GM12892 (cell line): ENCODE data around the genes SPOCD1 and KHDRBS1.

GRCh38 chr1:31760319-31761607, 3.4 kb downstream of the ADGRB2 start:
- RRBS: under 1% methylated on average over 18 of the region's 64 CpGs

GRCh38 chr1:31815749-31816196, at the start of gene SPOCD1:
Gene SPOCD1 (minus strand): TSS chr1:31816022.
- RRBS: no CpG with 5 or more reads among the region's 19 CpGs

GRCh38 chr1:31830653-31831106, 14.9 kb upstream of the SPOCD1 start:
- RRBS: no CpG with 5 or more reads among the region's 8 CpGs

- RRBS: no CpG with 5 or more reads among the region's 7 CpGs
Measured at GRCh38 chr1:31908208-31909220, 29.7 kb downstream of the PTP4A2 start.

DNA sequence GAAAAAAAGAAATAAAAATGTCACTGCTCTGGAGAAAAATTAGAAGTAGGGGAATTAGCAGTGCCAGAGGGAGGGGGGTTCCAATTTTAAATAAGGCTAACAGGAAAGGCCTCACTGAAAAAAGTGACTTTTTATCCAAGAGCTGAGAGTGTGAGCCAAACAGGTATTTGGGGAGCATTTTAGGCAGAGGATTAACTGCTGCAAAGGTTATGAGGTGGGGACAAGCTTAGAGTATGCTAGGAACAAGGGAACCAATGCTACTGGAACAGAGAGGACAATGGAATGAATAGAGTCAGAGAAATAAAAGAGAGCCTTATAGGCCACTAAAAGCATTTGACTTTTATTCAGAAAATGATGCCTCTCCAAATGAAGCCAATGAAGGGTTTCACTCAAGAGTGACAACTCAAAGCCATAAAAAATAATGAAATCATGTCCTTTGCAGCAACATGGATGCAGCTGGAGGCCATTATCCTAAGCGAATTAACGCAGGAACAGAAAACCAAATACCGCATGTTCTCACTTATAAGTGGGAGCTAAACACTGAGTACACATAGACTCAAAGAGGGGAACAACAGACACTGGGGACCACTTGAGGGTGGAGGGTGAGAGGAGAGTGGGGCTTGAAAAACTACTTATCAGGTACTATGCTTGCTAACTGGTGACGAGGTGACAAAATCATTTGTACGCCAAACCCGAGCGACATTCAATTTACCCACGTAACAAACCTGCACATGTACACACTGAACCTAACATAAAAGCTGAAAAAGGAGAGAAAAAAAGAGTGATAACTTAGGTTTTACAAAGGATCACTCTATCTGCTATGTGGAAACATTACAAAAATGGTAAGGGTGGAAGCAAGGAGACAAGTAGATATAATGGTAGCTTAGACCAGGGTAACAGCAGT, 11.2 kb downstream of the PTP4A2 start:
- RRBS: no CpG with 5 or more reads among the region's 8 CpGs

- RRBS: no CpG with 5 or more reads among the region's 6 CpGs
Measured at GRCh38 chr1:31954583-31955280, 16.6 kb upstream of the PTP4A2 start.

- RRBS: no CpG with 5 or more reads among the region's 73 CpGs
Measured at GRCh38 chr1:32013087-32013976, at the start of gene KHDRBS1. Gene KHDRBS1 (plus strand): TSS chr1:32013868.

DNA sequence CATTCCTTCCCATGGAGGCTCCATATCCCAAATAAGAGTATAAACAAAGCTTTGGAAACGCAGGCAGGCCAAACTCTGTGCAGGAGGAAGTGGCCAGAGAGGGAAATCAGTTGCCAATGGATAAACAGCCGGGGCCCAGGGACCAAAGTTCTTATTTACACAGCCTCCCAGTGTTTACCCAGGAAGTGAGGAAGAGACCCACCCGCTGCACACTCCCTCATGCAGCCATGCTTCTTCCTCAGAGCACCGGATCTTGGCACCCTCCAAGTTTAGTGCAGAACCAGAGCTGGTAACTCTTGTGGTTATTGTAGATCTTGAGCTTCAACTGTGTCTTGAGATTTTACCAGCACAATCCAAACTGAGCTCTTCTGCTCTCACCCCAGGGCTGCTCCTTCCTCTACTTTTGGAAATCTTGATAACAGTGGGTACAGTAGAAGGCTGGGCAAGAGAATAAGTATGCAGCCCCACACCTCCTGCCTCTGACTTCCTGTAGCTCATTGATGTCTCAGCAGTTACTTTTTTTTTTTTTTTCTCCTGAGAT, 14.2 kb downstream of the MARCKSL1 start:
- RRBS: no CpG with 5 or more reads among the region's 4 CpGs

GRCh38 chr1:32365680-32366409, 3.5 kb downstream of the TSSK3 start:
- RRBS: no CpG with 5 or more reads among the region's 9 CpGs

DNA sequence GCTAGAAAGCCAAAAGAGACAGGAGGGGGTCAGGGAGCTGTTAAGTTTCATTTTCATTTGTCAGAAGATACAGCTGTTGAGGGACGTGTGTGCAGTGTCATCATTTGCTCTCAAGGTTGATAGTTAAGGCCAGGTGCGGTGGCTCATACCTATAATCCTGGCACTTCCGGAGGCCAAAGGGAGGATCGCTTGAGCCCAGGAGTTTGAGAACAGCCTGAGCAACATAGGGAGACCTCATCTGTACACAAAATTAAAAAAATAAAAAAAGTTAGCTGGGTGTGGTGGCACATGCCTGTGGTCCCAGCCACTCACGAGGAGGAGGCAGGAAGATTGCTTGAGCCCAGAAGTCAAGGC, 22.7 kb downstream of the ZBTB8OS start:
- RRBS: no CpG with 5 or more reads among the region's 5 CpGs

DNA sequence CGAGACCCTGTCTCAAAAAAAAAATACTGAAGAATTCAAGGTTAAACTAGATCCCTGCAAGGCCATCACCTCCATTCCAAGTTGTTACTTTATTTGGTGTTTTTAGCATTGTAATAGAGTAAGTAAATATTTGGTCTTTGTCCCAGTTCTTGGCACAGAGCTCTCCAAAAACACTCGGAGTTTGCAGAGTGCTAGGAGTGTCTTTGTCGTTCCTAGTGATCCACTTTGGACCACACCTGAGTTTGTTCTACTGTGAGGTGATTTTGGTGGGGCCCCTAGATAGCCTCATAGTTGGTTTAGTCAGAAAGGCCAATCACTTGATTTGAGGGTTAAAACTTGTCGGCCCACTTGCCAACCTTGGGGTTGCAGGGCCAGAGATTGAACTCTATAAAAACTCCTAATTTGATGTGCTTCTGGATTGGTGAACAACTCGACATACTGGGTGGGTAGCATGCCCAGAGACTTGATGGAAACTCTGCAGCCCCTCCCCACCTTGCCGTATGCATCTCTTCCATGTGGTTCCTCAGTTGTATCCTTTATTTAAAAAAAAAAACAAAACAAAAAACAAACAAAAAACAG, 25.6 kb downstream of the SYNC start:
- RRBS: no CpG with 5 or more reads among the region's 6 CpGs

DNA sequence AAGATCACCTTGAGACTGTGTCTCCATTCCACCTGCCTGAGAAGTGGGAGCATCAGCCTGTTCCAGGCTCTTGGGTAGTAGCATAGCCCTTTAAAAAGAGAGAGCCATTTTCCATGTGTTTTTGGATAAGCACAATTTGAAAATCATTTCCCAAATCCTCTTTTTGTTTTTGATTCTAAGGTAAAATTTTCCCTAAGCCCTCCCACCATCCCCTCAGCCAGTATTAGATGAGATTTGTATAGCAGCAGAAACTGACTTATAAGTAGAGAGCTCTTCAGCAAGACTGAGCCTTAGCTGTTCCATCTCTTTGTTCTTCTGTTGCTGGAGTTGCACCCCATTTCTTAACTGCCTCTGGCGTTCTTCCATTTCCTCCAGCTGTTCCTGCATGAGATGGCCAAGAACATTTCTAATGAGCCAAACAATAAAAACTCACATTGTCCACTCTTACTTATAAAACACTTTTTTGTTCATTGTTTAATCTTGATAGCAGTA, 18.5 kb downstream of the SYNC start:
- RRBS: no CpG with 5 or more reads among the region's 1 CpG

DNA sequence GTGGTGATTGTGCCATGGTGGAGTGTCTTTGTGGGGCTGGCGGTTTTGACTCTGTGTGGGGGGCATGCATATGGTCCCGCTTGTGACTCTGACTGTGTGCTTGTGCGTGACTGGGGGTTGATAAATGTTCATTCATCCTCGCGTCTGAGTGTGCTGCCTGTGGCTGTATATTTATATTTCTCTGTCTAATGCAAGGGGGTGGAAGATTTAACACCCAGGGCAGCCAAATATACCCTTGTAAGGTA, 1.2 kb upstream of the SYNC start:
- RRBS: no CpG with 5 or more reads among the region's 5 CpGs

GRCh38 chr1:32742217-32742914, 736 bp downstream of the KIAA1522 start:
- RRBS: no CpG with 5 or more reads among the region's 26 CpGs

DNA sequence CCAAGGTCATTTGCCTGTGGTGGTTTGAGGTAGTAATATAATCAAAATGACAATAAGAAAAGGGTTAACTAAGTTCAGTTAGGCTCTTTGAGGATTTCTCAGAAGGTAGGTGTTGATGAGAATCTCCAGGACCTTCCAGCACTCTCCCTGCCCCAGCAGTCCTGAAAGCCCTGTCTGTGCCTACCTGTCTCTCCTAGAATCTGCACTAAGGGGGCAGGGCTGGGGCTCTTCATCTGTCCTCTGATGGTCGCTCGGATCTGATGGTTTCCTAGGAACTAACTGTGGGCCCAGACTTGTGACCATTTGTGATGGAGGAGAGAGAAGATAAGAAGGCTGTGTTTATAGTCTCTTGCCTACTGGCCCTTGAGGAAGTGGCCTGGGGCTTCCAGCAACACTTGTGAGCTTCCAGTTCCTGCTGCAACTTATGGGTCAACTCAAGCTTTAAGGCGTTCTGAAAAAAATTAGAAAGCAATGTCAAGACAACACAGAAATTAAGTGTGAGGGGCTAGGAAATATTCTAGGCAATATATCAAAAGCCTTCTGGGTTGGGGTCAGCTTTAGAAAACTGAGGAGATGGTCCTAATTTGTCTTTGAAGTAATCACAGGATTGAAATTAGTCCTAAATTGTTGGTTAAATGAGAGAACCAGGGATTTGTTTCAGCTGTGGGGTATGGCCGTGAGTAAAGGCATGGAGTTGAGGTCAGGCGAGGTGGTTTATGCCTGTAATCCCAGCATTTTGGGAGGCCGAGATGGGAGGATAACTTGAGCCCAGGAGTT, 14.2 kb downstream of the KIAA1522 start:
- RRBS: no CpG with 5 or more reads among the region's 6 CpGs

- RRBS: no CpG with 5 or more reads among the region's 9 CpGs
Measured at GRCh38 chr1:32757983-32758583, 16.5 kb downstream of the KIAA1522 start.

DNA sequence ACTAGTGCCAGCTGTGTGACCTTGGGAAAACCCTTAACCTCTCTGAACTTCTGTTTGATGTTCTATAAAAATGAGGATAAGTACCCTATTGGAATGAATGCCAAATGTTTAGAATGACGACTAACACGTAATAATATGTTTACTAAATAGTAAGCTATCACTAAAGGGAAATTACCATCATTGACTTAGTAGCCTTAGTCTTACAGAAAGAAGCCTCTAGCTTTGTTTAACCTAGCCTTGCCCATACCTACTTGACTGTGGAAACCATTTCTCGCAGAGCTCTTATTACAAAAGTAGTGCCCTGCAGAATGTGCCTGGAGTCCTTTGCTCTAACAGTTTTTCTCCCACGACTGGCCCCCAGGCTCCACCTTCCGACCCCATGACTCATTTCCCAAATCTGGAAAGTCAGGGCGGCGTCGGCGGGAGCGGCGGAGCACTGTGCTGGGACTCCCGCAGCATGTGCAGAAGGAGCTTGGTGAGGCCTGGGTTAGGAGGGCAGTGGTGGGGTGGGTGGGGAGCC, 27.7 kb downstream of the KIAA1522 start:
- RRBS: no CpG with 5 or more reads among the region's 12 CpGs

DNA sequence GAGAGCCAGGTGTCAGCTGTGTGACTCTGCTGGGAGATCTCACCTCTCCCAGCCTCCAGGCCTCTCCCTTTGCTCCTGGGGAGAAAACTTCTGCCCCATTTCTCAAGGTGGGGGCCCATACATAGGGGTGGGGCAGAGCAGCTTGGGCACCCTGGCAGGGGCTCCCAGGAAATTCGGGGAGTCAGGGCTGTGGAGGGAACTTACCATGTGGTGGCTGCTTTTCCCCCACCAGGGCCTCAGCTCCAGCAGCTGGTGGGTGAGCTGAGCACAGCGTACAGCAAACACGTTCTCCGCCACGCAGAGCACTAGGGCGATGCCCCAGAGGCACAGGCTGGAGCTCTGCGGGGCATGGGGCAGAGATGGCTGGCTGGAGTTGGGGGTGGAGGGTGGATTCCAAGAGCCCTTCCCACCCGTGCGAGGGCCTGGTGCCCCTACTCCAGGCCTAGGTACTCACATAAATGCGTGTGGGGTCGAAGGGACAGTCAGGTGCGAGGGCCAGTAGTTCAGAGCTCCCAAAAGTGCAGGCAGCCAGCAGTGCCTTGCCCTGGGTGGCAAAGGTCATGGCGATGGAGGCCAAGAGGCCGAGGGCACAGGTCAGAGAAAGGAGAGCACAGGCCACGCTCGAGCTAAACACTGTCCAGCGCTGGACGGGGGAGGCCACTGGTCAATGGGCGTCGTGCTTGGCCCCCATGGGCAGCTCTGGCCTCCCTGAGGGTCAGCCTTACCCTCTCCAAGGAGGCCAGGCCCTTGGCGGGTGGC, 5.9 kb downstream of the TMEM54 start:
- RRBS: no CpG with 5 or more reads among the region's 21 CpGs

DNA sequence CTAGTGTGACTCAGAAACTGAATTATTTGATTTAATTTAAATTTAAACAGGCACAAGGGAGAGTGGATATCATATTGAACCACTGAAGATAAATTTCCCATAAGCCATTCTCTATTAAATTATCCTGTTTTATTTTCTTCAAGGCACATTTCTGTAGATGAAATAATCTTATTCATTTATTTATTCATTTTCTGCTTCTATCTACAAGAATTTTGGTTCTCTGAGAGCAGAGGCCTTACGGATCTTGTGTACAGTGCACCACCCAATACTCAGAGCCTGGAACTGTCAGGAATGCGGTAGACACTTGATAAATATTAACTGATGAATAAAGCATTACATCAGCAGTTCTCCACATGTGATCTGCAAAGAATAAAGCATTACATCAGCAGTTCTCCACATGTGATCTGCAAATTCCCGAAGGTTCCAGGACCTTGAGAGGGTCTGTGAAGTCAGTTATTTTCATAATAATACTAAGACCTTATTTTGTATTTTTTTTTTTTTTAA, 11.5 kb upstream of the TMEM54 start:
- RRBS: no CpG with 5 or more reads among the region's 3 CpGs

DNA sequence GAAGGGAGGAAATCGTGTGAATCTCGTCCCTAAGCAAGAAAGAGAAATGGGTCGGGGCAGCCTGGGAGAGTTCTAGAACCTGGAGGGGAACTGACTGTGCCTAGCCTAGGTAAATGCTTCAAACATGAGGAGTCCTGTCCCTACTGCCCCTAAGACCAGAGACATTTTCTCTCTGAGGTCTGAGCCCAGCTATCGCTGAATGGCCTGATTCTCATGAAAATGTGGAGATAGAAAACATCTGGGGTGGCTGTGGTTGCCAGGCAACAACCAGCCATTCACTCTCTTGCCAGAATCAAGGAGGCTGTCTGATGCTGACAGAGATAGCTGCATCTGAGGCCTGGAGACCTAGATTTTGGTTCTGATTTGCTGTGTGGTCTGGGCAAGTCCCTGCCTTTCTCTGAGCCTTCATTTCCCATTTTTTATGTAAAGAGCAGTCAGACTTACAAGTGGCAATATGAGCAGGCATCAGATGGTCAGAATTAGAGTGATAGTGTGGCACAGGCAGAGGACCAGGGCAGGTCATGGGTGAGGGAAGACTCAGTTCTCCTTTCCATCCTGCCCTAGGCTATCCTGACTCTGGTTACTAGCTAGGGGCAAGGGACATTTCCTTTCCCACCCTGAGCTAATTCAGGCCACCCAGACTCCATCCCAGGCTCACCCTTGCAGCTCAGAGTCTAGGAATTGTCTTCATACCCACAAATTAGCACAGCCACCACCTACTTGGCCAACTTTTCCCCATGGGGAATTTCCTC, 19.9 kb upstream of the RNF19B start:
- RRBS: no CpG with 5 or more reads among the region's 4 CpGs